CD14-positive monocyte (primary cell): ENCODE results near the gene WDPCP.

DNA sequence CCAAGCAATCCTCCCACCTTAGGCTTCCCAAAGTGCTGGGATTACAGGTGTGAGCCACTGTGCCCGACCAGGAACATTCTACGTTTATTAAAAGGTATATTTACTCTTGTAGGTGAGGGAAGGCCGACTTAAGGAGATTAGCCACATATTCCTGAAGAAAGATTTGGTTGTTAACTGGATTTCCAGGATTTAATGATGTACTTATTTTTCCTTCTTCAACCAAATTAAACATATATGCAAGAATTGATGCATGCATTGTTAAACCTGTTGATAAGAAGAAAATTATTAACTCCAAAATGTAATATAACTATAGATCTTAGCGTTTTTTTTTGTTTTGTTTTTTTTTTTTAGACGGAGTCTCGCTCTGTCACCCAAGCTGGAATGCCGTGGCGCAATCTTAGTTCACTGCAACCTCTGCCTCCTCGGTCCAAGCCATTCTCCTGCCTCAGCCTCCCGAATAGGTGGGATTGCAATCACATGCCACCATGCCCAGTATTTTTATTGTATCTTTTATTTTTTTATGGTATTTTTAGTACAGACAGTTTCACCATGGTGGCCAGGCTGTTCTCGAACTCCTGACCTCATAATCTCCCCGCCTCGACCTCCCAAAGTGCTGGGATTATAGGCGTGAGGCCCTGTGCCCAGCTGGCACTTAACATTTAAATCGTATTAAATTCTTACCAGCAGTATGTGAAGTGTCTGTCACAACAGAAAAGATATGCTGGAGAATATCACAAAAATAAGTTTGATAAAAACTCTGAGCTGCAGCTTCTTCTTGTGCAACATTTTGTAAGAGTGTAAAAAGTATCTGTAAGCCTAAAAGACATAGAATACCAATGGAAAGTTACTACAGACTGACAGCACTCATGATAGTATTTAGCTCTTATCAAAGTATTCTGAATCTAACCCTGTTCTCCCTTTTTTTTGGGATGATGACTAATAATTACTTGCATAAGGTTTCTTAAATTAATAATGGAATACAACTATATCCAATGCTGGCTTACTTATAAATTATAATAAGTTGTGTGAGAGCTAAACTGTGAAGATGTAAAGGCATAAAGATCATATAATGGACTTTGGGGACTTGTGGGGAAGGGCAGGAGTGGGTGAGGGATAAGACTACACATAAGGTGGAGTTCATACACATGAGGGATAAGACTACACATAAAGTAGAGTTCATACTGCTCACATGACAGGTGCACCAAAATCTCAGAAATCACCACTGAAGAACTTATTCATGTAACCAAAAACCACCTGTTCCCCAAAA, 11.8 kb upstream of the USP34 start:
- CAGE, long polyA plus RNA: no peak

GRCh38 chr2:61536416-61537260, 1.5 kb downstream of the XPO1 start:
- CAGE, long polyA plus RNA: no peak

GRCh38 chr2:61762175-61762606, 91.7 kb downstream of the FAM161A start:
- CAGE, long polyA plus RNA: no peak

GRCh38 chr2:62099180-62099548, 96.8 kb upstream of the B3GNT2 start:
- CAGE, long polyA plus RNA: no peak

GRCh38 chr2:62461461-62462197, 44.4 kb downstream of the TMEM17 start:
- CAGE, long polyA plus RNA: no peak

- CAGE, long polyA plus RNA: no peak
Observed at GRCh38 chr2:62506725-62506879, 607 bp upstream of the TMEM17 start.

GRCh38 chr2:62569894-62570271, 63.9 kb upstream of the TMEM17 start:
- CAGE, long polyA plus RNA: no peak

- CAGE, long polyA plus RNA: no peak
Observed at GRCh38 chr2:62706534-62706780, 944 bp downstream of the EHBP1 start.

DNA sequence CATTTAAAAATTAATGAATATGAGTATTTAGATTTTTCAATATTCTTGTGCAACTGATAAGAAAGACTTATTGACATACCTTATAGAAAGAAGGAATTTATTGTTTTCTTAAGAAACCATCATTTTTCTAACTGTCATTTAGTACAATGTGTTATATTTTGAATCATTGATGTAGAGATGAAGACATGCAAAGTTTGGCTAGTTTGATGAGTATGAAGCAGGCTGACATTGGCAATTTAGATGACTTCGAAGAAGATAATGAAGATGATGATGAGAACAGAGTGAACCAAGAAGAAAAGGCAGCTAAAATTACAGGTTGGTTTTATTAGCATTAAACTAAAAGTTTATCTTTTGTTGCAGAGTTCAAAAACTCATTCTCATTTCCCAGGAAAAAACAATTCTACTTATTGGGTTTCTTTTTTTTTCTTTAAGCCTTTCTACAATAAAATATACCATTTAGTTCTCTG, 125.4 kb downstream of the EHBP1 start:
- CAGE, long polyA plus RNA: no peak

DNA sequence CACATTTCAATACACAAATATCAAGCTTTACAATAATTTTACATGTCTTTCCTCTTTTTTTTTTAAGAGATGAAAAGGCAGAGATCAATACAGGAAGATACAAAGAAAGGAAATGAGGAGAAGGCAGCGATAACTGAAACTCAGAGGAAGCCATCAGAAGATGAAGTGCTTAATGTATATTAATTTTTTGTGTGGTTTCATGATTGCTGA, 56.9 kb upstream of the OTX1 start:
- CAGE, long polyA plus RNA: no peak

GRCh38 chr2:63048042-63049286, 2.2 kb upstream of the OTX1 start:
- CAGE, long polyA plus RNA: no peak

DNA sequence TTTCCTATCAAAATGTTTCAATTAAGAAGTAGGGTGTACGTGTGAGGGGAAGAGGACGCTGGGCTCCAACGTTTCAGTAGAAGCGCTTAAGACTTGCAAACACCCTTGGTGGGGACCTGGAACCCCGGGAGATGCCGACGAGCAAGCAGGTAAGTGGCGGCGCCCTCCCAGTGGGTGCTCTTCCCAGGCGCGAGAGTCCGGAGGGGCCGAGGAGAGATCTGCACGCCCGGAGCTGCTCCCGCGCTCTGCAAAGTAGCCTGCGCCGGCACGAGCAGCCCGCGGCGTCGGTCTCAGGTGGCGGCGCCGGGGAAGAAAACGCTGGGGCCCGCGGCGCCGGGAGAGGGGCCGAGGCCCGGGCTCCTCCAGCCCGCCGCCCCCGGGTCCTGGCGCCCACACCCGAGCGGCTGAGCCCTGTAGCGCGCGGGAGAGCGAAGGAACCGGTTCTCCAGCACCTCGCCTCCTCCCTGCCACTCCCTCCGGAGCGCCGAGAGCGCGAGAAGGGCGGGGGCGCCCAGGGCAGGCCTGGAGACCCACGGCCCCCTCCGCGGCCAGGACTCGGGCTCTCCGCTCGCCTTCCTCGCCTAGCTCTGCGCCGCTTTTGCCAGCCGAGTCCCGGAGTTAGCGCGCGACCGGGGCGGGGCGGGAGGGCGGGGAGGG, 498 bp upstream of the OTX1 start:
- CAGE, long polyA plus RNA: no peak

- CAGE, long polyA plus RNA: no peak
Observed at GRCh38 chr2:63587802-63588881, at the start of gene WDPCP. TSS of gene WDPCP (minus strand) at chr2:63588477.

DNA sequence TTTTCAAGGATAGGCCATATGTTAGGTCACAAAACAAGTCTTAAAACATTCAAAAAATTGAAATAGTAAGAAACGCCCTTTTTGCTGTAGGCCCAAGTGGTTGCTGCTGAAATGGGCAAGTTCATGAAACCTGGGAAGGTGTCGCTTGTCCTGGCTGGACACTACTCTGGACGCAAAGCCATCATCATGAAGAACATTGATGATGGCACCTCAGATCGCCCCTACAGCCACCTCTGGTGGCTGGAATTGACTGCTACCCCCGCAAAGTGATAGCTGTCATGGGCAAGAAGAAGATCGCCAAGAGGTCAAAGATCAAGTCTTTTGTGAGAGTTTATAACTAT, 95.4 kb downstream of the MDH1 start:
- CAGE, long polyA plus RNA: no peak

DNA sequence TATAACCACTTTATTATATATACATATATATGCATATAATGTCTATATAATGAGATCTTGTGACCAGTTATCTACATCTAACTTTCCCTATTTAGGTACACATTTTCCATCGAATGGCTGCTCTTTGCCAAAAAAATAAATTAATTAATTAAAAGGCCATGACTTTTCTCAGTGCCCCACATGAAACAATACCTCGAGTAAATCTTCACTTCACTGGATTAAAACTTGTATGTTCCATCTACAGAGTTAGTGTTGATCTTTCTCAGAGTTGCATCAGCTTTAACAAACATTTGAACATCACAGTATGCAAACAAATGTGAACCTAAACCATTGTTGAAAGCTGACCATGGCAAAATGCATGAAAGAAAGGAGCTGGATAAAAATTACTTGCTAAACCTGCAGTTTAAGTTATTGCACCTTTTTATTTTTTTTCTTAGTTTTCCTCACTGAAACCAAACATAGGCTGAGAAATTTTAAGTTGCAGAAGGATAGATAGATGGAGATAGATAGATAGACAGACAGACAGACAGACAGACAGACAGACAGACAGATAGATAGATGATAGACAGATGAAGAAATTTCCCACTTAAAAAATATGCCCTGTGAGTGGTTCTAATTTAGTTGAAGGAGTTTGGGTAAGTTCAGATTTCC, 107.2 kb upstream of the UGP2 start:
- CAGE, long polyA plus RNA: no peak

DNA sequence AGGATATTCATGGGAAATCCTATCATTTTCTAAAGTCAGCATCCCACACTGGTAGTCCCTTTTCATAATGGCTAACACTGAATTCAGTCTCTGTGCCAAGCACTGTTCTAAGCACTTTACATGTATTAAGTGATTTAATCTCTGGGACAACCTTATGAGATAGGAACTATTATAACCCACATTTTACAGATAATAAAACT, 27.9 kb downstream of the PELI1 start:
- CAGE, long polyA plus RNA: no peak

- CAGE, long polyA plus RNA: no peak
Observed at GRCh38 chr2:64122229-64123062, 21.8 kb downstream of the PELI1 start.

GRCh38 chr2:64137553-64137832, 6.7 kb downstream of the PELI1 start:
- CAGE, long polyA plus RNA: no peak

DNA sequence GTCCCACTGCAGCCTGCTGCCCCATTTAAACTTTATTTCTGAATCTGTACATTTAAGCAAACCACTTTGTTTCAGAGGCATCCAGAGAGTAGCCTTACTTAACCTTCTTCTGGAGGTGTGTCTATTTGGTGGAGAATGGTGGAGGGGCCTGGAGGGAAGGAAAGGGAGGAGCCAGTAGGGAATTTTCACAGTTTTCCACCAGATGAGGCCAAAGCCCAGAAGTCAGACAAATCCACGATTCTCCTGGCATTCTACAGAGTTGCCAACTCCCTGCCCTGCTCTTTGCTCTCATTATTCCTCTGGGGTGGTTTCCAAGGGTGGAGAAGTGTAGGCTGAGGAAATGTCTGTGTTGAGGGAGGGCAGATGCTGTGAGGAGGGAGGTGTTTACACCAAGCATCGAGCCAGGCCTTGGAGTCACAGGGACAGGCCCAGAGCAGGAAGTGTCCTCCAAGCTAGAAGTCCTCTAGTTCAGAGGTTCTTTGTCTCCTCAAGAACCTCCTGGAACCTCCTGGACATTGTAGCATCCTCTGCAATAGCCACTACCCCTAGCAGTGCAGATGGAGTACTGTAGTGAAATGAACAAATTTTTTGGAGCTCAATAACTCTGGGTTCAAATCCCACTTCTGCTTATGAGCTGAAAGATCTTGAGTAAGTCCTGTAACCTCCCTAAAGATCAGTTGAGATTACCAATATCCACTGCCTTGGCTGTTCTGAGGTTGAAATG, 124.1 kb upstream of the LGALSL start:
- CAGE, long polyA plus RNA: no peak

GRCh38 chr2:64331209-64331702, 122.7 kb upstream of the LGALSL start:
- CAGE, long polyA plus RNA: no peak